Lower leg skin (tissue), 2 donors: ENCODE measurements around the genes PCDHA2, PCDHAC1 and PCDHGA10.

DNA sequence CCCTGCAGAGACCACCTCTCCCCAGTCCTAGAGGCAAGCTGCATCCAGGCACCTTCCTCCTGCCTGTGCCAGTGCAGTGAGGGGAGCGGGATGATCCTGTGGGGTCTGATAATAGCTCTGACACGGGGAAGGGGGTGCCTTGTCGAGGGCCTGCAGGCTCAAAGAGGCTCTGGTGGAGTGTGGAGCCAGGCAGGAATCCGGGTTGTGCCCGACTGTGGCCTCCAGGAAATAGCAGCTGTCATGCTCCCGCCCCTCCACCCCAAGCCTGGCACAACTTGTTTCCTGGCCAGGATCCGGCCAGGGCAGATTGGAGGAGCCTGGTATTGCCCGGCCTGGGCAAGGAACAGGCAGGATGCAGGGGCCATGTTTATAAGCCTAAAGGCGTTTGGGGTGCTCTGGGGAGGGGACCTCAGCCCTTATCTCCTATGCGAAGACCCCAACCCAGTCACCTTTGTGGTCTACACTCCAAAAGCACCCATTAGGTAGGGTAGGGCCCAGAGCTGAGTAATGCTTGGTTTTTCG, 12.0 kb downstream of the CXXC5 start:
- PRO-cap = bidirectional peak, plus-strand start at position 323 of the sequence, minus-strand start at position 199 of the sequence
- RAMPAGE, long total RNA, 2 experiments = start-site peak on the plus strand in 1 of 2 experiments, centred at position 83 of the sequence, 6 reads per replicate

- PRO-cap = no peak
- RAMPAGE, long total RNA, 2 experiments = no peak in any of the 2 experiments
Measured at GRCh38 chr5:139680703-139681662, 32.8 kb downstream of the CXXC5 start.

- PRO-cap = no peak
- RAMPAGE, long total RNA, 2 experiments = no peak in any of the 2 experiments
Measured at GRCh38 chr5:139683242-139683496, 35.0 kb downstream of the CXXC5 start.

GRCh38 chr5:139707537-139707943, 59.4 kb downstream of the CXXC5 start:
- PRO-cap = no peak
- RAMPAGE, long total RNA, 2 experiments = no peak in any of the 2 experiments

DNA sequence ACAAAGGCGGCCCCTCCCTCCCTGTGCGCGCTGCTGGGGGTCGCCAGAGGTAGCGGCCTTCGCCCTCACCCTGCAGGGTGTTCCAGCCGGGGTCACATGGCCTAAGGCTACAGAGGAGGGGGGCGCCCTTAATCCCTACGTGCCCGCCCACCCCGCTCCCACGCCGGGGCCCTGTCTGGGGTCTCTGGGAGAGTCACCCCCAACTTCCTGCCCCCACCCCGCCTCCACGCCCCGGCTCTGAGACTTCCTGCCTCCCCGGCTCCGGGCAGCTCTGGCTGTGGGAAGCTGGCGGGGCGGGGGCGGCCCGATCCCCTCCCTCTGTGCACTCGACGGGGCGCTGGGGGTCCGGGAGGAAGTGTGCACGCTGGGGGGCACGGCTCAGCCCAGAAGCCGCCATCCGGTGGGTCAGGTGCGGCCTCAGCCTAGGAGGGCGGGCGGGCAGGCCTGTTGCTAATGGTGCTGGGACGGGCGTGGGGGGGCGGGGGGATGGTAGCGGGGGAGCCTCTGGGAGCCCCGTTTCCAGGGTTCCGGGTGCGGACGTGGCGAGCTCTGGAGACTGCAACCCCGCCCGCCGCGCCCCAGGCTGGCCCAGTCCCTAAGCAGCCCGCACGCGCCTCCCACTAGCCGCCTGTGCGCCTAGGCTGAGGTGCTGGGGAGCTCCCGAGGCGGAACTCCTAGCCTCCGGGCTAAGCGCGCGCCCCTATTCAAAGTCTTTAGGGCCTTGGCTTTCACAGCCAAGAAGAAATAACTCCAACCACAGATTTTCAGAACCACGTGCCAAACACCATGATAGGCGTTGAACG, 61.6 kb downstream of the CXXC5 start:
- PRO-cap = no peak
- RAMPAGE, long total RNA, 2 experiments = no peak in any of the 2 experiments

DNA sequence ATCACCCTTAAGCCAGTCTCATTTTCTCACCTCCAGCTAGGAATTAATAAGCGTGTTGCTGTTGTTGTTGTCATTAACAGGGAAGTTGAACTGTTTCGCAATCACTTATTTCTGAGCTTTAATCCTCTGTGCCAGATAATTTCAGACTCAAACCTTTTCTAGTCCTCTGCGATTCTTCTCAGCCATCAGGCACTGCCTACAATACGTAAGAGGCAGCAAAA, 7.7 kb upstream of the PURA start:
- PRO-cap = no peak
- RAMPAGE, long total RNA, 2 experiments = no peak in any of the 2 experiments

GRCh38 chr5:140220513-140221151, 45.6 kb downstream of the CYSTM1 start:
- PRO-cap = no peak
- RAMPAGE, long total RNA, 2 experiments = no peak in any of the 2 experiments

DNA sequence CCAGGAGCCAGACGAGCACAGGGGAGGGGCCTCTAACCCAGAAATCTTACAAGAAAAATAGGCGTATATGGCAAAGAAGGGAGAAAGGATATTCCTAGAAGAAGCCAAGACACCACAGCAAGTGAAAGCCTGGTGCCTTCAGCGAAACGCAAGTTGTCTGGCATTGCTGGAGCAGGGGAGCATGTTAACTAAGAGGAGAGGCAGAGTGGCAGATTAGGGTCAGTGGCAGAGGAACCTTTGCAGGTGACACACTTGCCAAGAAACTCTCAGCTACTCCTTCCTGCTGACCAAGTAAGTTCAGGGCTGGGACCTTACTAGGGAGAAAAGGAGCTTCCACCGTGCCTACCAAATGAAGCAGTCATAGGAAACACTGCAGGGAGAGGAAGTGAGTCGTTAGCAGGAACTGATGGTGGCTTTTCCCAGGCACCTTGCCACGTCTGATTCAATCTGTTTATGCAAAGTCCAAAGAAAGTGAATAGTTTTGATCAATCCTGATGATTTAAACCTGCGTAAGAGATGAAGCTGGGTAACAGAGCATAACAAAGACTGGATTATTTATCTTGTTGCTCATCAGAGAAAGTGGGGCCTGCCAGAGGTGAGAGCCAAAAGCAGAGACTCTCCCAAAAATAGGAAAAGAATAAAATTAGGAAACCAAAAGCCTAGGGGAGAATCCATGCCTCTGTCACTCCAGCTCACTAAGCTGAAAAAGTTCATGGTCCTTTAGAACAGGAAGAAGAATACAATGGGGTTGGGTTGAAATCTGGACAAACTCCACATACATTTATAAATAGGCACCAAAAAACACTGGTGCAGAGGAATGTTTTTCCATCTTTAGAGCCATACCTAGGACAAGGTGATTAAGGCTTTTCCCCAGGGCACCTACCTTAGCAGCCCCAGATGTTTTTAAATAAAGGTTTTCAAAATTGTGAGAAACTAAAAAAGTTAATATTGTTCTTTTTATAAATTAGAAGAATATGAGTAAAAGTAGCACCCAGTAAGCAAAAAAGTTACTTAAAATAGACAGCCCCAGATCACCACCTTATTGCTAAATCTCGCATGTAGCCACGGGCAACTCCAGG, 9.3 kb upstream of the PFDN1 start:
- PRO-cap = no peak
- RAMPAGE, long total RNA, 2 experiments = no peak in any of the 2 experiments

DNA sequence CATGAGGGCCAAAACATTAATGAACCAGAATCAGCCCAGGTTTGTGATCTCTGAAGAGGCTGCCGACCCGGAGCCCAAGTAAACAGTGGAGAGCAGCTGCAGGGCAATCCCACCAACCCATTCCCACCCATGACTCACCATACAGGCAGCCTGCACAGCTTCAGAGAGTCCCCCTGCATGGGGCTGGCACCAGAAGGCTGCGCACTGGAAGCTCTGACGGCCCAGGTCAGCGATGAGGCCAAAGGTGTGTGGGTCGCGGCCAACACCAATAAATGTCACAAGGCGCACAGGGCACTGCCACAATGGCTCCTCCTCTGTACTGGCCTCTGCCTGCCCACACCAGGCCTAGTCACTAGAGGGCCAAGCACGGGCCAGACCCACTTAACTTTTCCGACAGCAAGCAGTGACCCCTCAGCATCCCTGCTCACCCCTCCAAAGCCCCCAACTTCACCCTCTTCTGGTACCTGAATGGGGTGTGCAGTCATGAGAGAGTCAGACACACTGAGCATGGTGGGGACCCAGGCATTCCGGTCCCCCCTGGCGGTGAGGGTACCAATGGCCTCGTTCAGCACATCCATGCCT, 3.0 kb upstream of the SRA1 start:
- PRO-cap = no peak
- RAMPAGE, long total RNA, 2 experiments = no peak in any of the 2 experiments

DNA sequence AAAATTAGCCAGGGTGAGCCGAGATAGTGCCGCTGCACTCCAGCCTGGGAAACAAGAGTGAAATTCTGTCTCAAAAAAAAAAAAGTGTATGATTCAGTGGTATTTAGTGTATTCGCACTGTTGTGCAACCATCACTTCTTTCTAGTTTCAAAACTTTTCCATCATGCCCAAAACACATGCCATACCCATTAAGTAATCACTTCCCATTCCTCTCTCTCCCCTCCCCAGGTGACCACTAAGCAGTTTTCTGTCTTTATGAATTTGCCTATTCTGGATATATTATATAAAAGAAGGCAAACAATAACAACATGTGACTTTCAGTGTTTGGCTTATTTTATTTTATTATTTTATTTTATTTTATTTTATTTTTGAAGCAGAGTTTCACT, 30.0 kb downstream of the CD14 start:
- PRO-cap = no peak
- RAMPAGE, long total RNA, 2 experiments = no peak in any of the 2 experiments

DNA sequence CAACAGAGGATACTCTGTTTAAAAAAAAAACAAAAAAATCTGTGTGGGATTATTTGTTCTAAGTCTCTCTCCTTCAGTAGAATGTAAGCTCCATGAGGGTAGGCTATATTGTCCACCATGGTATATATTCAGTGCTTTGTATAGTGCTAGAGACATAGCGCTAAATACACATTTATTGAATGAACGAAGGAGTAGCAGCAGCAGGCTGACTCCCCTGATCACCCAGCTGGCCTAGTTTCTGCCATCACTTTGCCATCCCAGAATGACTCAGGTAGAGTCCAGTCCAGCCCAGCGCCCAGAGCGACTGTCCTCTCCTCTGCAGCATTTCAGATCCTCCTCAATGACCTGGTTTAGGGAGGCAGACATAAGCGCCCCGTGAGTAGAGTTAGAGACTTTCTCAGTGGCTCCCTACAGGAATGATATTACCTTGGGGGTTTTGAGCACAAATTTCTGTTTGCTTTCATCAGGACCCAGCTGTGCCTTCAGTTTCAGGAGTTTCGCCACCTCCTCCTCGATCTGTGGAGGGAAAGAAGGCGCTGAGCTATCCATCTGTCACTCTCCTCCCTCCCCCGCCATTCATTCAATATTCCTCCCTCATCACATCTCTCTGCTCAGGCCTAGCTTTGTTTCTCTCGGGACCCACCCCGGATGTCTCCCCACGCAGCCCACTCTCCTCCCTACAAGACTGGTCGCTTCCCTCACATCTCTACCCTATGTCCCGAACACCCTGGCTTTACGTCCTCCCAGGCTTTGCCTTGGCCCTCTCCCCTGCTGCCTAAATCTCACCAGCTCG, 545 bp downstream of the HARS1 start:
- PRO-cap = no peak
- RAMPAGE, long total RNA, 2 experiments = no peak in any of the 2 experiments

DNA sequence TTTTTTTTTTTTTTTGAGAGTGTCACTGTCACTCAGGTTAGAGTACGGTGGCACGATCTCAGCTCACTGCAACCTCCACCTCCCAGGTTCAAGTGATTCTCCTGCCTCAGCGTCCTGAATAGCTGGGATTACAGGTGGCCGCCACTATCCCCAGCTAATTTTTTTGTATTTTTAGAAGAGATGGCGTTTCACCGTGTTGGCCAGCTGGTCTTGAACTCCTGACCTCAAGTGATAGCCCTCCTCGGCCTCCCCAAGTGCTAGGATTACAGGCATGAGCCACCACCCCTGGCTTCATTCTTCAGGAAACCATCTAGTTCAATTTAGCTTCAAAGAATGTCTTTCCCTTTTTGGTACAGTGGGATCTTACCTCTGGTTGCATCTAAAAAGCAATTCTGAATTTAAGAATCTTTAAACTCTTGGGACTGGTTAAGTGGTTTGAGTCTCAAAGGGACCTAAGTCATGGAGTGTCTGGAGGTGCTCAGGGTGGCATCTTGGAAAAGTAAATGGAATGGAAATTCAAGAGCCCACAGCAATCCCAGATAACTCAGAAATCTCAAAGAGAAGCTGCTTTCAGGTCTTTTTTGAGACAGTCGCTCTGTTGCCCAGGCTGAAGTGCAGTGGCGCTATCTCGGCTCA, 8.0 kb downstream of the ZMAT2 start:
- PRO-cap = no peak
- RAMPAGE, long total RNA, 2 experiments = no peak in any of the 2 experiments

GRCh38 chr5:140794583-140795054, at the start of gene PCDHA2:
TSS of gene PCDHA2 (plus strand) at chr5:140794852.
- PRO-cap = no peak
- RAMPAGE, long total RNA, 2 experiments = no peak in any of the 2 experiments

DNA sequence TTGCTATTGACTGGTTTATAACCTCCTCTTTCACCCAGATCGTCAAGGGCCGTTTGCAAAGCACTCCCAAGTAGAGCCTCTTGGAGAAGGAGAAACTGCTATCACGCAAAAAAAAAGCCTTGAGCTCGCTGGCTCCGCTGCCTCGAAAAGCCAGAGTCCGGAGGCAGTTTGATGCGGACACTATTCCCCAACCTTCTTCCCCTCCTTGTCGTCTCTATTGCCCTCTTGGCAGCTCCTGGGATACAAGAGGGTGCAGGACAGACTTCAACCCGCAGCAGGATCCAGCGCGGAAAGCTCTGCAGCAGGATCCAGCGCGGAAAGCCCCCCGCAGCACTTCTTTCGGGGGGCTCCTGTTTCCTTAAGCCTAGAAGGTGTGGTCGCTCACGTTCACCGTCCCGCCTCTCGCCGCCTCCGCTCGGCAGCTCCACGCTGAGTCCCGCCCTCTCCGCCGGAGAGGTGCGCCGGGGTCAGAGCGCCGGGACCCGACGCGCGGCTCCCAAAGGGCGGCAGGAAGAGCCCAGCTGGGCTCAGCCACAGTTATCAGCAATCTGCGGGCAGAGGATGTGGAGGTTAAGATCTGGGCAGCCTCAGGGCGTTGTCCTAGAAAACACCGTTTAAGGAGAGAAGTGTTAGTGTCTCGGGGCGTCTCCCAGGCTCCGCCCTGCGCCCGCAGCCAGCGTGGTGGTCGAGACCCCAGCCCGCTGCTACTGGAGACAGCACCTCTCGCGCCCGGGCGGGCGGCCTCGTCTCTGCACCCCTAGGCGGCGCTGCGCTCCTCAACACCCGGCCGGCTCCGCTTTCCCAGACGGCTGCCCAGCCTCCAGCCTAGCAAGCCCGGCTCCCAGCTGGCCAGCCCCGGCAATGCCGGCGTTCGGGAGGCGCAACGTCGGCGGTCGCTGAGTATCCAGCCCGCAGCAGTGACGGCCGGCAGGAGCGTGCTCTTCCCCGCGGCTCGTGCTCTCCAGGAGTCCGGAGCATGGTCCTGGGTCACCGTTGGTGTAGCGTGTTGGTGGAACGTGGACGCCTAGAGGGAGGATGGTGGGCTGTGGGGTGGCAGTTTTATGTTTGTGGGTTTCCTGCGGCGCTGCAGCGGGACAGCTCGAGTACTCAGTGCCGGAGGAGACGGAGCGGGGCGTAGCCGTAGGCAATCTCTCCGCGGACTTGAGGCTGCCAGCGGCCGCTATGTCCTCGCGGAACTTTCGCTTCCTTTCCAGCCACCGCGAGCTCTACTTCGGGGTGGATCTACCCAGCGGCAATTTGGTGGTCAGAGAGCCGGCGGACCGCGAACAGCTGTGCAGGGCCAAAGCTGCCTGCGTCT, at the start of gene PCDHAC1:
Gene PCDHAC1 (plus strand): TSS at position 442 of the 1,318 bp plus-strand sequence.
- PRO-cap = no peak
- RAMPAGE, long total RNA, 2 experiments = no peak in any of the 2 experiments

DNA sequence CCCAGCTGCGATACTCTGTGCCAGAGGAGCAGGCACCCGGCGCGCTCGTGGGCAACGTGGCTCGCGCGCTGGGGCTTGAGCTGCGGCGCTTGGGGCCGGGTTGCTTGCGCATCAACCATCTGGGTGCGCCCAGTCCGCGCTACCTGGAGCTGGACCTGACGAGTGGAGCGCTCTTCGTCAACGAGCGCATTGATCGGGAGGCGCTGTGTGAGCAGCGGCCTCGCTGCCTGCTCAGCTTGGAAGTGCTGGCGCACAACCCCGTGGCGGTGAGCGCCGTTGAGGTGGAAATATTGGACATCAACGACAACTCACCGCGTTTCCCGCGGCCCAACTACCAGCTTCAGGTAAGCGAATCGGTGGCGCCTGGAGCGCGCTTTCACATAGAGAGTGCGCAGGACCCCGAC, 617 bp downstream of the PCDHAC2 start:
- PRO-cap = no peak
- RAMPAGE, long total RNA, 2 experiments = no peak in any of the 2 experiments

DNA sequence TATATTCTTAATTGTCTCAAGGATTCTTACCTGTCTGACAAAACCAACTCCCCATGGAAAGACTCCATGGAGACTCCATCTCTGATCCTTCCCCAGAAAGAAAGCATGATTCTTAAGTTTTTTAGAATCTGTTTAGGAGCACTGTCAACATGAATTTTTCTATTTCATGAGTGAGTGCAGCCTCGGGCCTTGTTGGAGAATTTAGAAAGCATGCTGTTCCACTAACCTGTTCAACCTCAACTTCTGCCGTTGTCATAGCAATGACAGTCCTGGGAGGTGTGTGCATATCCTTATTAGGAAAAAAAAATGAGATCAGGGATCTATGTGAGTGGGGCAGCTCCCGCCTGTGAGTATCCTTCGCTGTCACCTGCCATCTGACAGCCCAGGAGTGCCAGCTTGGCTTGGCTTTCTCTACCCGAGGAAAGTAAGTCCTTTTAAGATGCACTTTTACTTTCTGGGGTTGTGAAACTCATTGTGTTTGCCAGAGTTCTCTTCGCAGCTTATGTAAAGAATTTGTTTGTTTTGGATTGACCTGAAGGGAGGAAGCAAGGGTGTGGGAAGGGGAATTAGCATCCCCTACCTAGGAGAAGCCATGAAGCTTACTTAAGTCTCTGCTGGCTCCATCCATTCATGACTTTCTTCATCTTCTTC, 21.8 kb downstream of the PCDHAC2 start:
- PRO-cap = no peak
- RAMPAGE, long total RNA, 2 experiments = no peak in any of the 2 experiments

GRCh38 chr5:141050955-141051196, 298 bp upstream of the PCDHB1 start:
- PRO-cap = no peak
- RAMPAGE, long total RNA, 2 experiments = no peak in any of the 2 experiments

DNA sequence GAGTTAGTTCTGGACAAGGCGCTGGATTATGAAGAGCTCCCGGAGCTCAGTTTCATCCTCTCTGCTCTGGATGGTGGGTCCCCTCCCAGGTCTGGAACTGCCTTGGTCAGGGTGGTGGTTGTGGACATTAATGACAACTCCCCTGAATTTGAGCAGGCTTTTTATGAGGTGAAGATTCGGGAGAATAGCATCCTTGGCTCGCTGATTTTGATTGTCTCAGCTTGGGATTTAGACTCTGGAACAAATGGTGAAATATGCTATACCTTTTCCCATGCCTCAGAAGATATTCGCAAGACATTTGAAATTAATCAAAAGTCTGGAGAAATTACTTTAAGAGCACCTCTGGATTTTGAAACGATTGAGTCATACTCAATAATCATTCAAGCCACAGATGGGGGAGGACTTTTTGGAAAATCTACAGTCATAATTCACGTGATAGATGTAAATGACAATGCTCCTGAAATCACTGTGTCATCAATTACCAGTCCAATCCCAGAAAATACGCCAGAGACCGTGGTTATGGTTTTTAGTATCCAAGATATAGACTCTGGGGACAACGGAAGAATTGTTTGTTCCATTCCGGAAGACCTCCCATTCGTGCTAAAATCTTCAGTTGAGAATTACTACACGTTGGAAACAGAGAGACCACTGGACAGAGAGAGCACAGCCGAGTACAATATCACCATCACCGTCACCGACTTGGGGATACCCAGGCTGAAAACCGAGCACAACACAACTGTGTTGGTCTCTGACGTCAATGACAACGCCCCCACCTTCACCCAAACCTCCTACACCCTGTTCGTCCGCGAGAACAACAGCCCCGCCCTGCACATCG, 1.1 kb downstream of the PCDHB11 start:
- PRO-cap = no peak
- RAMPAGE, long total RNA, 2 experiments = no peak in any of the 2 experiments

DNA sequence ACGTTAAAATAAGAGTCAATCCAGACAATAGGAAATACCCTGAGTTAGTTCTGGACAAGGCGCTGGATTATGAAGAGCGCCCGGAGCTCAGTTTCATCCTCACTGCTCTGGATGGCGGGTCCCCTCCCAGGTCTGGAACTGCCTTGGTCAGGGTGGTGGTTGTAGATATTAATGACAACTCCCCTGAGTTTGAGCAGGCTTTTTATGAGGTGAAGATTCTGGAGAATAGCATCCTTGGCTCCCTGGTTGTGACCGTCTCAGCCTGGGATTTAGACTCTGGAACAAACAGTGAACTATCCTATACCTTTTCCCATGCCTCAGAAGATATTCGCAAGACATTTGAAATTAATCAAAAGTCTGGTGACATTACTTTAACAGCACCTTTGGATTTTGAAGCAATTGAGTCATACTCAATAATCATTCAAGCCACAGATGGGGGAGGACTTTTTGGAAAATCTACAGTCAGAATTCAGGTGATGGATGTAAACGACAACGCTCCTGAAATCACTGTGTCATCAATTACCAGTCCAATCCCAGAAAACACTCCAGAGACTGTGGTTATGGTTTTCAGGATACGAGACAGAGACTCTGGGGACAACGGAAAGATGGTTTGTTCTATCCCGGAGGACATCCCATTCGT, 1.0 kb downstream of the PCDHB12 start:
- PRO-cap = no peak
- RAMPAGE, long total RNA, 2 experiments = no peak in any of the 2 experiments

DNA sequence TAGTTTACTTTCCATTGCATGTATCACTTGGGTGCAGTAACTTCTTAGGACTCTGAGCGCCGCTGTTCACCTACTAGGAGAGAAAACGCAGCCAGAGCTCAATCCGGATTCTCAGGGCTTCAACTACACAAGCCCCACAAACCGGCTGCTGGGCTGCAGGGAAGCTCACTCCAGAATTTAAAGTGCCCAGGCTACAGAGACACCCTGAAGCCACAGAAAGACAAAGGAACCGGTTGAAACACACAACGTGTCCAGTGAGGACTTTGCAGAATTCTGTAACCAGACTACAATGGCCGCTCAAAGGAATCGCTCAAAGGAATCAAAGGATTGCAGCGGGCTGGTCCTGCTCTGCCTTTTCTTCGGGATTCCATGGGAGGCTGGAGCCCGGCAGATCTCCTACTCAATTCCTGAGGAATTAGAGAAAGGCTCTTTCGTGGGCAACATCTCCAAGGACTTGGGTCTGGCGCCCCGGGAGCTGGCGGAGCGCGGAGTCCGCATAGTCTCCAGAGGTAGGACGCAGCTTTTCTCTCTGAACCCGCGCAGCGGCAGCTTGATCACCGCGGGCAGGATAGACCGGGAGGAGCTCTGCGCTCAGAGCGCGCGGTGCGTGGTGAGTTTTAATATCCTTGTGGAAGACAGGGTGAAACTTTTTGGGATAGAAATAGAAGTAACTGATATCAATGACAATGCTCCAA, at the start of gene PCDHGA10:
Gene PCDHGA10 (plus strand): TSS at position 101 of the 695 bp plus-strand sequence.
- PRO-cap = unidirectional peak, plus-strand start at position 101 of the sequence
- RAMPAGE, long total RNA, 2 experiments = no peak in any of the 2 experiments